Zone of skin (tissue), 1 donor: ENCODE measurements around the genes ITIH2 and KIN.

DNA sequence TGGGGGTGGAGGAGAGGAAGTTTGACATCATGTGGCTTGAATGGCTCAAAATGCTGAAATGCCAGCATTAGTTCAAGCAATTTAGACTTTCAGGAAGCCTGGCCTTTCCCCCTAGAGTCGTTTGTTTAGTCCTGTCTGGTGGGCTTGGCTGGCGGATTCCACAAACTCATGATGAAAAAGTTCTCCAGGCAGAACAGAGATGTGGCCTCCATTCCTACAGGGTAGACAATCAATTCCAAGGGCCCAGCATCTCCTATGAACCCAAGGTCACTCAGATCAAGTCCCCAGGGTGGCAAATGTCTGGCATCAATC lies 180.5 kb downstream of the PRKCQ start:
- RRBS, result no CpG with 5 or more reads among the region's 2 CpGs

GRCh38 chr10:6607124-6607588 lies 27.1 kb upstream of the PRKCQ start:
- RRBS, result no CpG with 5 or more reads among the region's 4 CpGs

DNA sequence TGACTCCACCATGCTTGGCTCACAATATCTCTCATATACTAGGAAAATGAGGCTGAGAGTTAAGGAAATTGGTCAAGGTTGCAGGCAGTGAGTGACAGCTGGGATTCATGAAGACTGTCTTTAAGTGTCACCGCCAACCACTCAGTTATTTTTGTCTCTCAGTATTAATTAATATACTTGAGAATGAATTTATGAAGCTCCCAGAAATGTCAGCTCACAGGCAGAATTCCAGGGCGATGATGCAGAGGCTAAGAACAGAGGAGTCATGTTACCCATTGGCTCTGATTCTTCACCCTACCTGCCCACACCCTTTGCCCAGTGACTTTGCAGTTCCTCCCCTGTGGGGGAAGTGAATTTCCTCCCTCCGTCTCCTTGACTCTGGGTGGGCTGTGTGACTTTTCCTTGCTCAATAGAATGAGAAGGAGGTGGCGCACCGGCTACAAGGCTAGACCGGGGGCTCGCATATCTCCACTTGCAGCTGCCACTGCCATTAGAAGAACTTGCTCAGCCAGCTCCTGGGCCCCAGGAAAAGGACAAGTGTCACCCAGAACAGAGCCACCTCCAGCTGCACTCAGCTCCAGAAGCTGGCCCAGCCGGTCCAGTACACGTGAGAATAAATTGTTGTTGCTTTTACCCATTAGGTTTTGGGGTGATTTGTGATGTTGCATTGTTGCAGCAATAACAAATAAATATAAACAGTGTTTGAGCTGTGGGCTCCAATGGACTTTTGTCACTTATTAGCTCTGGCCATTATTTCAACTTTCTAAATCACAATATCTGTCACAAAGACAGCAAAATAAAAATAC lies 157.1 kb upstream of the PRKCQ start:
- RRBS, result no CpG with 5 or more reads among the region's 9 CpGs

- RRBS, result no CpG with 5 or more reads among the region's 4 CpGs
These were observed 382.7 kb downstream of the SFMBT2 start for GRCh38 chr10:7028067-7028691.

DNA sequence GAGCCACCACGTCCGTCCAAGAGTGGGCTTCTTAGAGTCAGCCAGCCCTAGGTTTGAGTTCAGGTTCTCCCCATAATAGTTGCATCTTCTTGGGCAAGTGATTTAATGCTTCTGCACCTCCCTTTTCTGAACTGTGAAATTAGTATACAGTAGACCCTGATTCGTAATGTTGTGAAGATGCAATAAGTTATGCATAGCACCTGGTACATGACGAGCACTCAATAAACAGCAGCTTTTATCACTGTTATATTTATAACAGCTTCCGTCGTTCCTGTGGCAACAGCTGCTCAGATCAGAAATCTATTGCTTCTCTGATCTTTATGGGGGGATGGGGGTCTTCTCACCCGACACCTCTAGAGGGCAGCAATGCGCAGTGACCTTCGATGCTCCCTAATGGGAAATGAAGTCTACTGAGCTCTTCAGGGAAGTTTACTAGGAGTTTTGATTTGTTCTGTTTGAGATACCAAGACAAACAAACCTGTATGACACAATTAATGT lies 289.7 kb downstream of the SFMBT2 start:
- RRBS, result no CpG with 5 or more reads among the region's 9 CpGs

DNA sequence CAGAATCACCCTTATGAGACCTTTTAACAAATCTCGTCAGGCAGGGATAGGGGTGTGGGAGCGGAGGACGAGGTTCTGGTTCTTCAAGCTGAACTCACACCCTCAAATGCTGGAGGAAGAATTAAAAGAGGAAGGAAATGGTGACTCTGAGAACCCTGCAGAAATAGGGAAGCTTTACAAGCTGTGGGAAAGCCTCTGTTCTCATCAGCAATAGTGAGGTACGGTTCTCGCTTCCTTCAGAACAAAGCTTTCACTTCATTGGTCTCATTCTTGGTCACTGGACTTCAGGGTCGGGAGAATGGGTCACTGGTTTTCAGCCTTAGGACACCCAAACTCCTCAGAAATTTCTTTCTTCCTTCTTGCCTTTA lies 226.1 kb downstream of the SFMBT2 start:
- RRBS, result no CpG with 5 or more reads among the region's 6 CpGs

GRCh38 chr10:7274695-7275212 lies 136.1 kb downstream of the SFMBT2 start:
- RRBS, result 96% methylated on average over 4 of the region's 10 CpGs

- RRBS, result no CpG with 5 or more reads among the region's 8 CpGs
These were observed 9.2 kb downstream of the SFMBT2 start for GRCh38 chr10:7401671-7402095.

GRCh38 chr10:7417847-7418189 lies 7.0 kb upstream of the SFMBT2 start:
- RRBS, result no CpG with 5 or more reads among the region's 1 CpG

GRCh38 chr10:7703059-7703901 lies at the start of gene ITIH2:
Gene ITIH2, plus strand, starts transcription at chr10:7703316.
- RRBS, result no CpG with 5 or more reads among the region's 7 CpGs

DNA sequence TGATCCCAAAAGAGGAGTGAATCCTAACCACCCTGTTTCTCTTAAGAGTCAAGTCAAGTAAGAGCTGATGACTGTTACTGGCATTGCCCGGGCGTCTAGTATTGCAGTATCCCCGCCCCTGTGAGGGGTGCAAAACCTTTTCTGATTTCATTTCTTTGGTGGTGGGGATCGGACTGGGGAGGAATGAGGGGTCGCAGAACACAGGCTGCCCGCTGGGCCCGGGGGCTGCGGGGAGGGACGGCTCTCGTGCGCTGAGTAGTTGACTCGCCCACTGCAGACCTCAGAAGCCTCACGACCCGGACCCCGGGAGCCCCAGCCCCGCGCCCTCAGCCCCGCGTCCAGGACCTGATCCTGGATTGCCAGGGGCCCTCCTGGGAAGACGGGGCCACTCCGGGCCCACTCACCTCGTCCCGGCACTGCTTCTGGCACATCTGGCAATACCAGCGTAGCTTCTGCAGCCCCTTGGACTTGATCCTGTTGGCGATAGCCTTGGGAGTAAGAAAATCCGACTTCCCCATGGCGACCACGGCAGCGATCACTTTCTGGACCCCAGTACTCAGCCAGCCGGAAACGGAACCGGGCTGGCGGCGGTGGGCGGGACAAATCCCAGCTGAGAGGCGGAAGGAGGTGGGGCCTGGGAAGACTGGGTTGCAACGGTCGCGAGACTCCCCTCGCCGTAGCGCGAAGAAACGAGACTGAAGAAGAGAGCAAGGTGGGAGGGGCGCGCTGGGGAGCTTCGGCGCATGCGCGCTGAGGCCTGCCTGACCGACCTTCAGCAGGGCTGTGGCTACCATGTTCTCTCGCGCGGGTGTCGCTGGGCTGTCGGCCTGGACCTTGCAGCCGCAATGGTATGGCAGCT lies at the start of gene KIN:
Gene KIN (minus strand): TSS at position 578 of the 859 bp plus-strand sequence.
- RRBS, result 1% methylated on average over 18 of the region's 57 CpGs

GRCh38 chr10:7854751-7855710 lies 36.7 kb downstream of the TAF3 start:
- RRBS, result no CpG with 5 or more reads among the region's 7 CpGs

- RRBS, result no CpG with 5 or more reads among the region's 38 CpGs
These were observed 9.3 kb upstream of the GATA3 start for GRCh38 chr10:8044850-8045962.

GRCh38 chr10:8049420-8049992 lies 5.0 kb upstream of the GATA3 start:
- RRBS, result 2% methylated on average over 23 of the region's 52 CpGs

- RRBS, result no CpG with 5 or more reads among the region's 24 CpGs
These were observed 276.8 kb downstream of the GATA3 start for GRCh38 chr10:8331034-8331935.

DNA sequence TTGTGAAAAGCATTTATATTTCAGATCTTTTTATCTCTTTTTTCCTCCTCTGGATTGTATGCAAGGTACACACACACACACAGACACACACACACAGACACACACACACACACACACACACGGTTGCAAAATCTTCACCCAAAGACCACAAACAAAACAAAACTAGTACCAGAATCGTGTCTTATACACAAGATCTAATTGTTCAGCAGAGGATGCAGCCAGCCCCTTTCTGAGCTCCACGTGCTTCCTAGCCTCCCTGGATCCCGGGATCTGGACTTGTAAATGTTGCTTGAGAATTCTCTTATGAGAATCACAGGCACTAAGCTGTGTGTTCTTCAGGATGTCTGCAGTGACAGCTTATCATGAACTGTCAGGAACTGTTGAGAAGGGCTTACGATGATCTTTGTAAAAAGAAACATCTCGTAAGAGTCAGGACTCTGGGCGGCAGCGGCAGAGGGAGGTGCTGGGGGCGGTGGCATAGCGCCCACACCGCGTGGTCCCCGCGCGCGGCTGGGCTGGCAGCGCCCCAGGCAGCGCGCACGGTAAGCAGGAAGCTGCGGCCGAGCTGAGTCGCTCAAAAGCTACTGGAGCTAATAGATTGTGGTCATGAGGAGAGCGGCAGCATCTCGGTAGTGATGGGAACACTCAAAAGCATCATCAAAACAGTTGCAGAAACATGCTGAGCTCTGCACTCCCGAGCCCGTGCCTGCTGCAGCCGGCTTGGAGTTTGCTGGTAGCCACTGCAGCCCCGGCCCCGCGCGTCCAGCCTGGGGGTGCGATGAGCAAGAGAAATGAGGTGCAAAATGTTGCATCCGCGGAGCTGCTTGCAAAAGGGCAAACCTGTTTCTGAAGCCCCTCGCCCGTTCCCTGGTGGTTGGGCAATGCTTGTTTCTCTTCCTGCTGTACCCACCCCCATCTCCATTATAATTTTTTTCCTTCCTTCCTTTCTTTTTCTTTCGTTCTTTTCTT lies 277.7 kb downstream of the GATA3 start:
- RRBS, result no CpG with 5 or more reads among the region's 38 CpGs

DNA sequence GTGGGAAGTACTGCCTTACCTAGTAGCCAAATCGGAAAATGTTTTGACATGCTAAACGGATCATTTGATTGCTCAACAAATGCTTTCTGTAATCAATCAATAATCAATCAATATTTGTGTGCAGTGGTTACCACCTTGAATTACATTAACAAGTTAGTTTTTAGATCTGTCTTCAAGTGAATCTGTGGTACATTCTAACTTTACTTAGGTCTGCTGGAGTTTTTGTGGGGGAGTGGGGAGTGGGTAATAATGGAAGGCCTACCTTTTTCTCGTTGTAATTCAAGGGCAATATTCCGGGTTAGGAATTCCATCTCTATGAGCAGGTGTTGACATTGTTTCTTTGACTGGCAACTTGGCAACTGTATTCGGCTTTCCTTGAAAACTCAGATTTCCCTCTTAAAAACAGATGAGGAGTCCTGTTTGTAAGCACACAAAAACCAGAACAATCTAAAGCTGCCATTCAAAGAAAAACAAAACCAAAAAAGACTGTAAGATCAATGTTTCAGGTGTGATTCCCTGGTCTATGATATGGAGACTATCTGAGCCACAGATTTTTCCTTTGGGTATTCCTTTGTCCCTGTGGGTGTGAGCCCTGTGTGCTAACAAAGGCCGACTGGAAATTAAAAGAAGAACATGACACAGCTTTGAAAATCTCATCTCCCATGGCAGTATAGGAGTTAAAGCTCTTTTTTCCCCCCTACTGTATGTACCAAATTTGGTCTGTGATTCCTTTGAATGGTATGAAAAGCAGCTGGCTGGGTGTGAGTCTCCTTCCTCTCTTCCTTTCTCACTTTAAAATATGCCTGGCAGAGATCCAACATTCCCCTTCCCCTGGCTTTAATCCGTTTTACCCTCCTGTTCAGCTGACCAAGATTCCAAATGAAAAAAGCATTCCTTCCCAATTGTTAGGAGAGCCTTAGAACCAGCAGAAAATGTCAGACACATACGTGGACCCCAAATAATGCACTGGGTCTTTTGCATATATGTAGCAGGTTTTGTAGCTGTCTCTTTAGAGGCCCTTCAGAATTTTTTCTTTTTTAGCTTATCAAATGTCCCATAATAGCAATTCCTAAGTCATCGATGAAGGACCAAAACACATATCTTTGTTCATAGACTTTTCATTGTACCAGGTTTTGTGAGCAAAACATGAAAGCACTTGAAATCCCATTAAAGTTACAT lies 225.2 kb upstream of the CELF2 start:
- RRBS, result no CpG with 5 or more reads among the region's 9 CpGs

DNA sequence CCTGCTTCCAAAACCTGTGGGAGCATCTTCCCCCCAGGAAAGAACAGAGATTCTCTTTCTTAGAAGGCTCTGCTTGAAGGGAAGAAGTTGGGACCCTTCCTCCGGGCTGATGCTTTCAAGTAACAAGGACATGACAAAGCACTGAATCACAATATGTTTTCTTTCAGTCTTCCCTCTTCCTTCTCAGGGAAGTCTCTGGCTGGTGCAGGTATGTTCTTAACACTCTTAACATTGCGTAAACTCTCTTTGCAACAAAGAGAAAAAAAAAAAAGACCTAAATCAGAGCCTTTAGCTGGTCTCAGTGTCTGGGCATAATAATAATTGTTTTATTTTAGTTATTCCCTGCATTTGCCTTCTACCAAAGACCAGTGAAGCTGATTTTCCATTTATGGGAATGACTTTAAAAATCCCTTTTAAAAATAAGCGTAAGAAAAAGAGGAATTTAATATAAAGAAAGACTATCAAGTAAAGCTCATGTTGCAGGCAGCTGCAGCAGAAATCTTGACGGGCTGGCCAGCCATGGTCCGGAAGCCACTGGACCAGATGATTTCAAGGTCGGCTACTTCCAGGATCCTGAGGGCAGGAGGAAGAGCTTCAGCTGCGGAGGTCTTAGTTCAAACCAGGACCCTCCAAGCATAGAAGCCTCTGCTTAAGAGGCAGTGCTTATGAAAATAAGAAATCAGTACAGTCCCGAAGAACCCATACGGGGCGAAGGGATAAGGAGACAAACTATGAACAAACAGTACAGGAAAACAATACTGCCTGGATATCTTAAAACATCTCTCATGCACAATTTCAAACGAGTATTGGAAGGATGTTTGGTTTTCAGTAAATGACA lies 220.3 kb upstream of the CELF2 start:
- RRBS, result no CpG with 5 or more reads among the region's 11 CpGs

- RRBS, result no CpG with 5 or more reads among the region's 2 CpGs
These were observed 188.1 kb upstream of the CELF2 start for GRCh38 chr10:10829516-10830040.